ENCODE measurements around a stretch of chr7.

DNA sequence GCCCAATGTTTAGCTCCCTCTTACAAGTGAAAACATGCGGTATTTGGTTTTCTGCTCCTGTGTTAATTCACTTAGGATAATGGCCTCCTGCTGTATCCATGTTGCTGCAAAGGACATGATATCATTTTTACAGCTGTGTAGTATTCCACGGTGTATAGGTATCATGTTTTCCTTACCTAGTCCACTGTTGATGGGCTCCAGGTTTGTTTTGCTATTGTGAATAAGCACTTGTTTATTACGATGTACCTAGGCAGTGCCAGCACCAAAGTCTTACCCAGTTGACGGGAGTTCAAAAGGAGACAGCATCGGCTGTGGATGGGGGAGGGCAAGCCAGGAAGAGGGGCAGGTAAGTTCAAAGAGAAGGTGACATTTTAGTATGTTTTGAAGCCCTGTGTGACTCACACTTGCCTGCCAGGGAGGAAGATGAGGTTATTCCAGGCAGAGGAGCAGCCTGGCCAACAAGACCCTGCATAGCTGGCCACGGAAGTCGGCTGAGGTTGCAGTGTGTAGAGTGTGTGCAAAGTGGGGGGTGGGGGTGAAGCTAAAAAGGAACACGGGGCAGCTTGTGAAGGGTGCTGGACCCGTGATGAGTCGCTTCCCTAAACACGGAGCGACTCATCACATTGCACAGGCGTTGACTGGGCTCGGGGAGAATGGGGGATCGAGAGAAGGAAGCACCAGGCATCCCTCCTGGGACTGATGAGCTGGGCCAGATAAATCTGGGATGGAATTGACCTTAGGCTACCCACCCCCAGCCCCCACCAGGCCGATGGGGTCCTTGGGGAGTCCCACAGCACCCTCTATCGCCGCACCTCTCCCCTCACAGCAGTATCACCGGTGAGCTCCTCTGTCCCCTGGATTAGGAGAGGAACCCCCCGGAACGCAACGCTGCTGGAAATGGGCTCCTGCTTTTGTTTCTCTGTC is 98.0 kb upstream of the IKZF1 start:
- PRO-cap, result no peak

- PRO-cap, result no peak
These were observed 3.6 kb downstream of the IKZF1 start for GRCh38 chr7:50308131-50308432.

DNA sequence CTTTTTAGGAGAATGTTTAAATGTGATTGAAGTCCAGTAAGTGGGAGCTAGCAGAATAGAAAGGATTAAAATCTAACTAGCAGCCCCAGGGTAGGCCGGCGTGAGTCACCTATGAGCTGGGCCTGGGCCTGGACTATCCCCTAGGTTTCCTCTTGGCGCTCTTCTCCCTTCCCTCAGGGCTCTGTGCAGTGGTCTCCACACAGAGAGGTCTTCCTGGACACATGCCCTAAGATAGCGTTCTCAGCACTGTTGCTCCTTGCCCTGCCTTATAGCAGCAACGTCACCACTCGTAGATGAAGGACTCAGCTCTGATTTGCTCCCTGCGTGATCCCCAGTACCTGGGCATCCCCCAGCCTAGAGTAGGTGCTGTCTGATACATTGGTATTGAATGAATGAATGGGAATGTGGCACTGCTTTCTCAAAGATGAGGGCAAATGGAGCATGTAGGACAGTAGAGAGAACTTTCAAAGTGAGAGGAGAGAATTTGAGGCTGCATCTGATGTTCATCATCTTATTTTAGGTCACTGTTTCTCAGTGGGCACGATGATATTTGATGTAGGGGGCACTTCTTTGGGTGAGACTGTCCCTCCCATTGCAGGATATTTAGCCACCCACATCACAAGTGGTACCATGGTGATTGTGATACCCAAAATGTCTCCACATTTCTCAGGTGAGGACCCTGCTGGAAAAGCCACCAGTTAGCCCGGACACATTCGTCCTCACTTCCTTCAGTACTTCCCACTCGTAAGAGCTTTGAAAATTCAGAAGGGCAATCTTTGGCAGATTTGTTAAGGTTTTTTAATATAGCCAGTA is 32.9 kb downstream of the IKZF1 start:
- PRO-cap, result no peak

DNA sequence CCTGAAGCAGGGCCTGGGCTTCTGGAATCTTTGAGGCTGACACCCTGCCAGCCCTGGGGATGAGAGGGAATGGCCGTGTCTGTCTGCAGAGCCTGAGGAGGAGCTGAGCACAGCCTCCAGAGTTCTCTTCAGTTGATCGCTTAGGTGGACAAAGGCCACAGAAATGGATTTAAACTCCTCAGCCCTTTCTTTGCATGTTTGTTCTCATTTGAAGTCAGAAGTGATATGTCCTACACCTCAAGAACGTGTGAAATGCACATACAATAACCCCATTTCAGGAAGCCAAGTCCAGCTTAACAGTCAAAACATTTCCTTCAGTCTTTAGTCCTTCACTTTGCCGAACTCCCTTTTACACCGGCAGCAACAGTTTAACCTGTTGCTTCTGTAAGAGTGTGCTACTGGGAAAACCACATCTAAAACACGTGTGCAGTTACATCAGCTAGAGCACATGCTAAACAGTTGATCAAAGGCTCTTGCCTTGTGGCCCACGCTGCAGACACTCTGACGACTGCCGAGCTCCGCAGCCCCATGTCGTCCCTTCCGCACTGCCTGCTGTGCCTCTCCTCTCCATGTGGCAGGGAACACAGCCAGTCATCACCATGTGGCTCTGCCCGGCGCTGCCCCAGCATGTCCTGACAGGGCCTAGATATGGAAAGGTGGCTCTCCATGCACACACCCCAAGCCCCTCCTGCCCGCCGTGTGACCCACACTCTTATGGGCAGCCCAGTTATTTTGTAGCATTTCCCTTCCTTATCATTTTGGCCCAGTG is 55.9 kb downstream of the IKZF1 start:
- PRO-cap, result no peak

DNA sequence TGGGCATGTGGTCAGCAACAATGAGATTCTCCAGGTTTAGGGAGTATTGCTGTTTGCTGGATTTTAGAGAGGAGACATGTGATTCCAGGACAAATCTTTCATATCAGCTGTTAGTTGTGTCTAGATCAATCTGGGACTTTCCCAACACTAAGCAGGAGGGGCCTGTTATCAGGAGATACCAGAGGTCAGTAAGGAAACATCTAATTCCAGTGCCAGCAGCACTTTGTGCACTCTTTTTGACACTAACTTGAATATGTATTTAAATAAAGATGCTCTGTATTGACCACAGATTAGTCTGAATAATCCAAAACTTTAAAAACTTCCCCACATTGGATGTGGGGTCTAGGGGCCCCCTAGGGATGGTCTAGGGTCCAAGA is 6.3 kb upstream of the FIGNL1 start:
- PRO-cap, result no peak

DNA sequence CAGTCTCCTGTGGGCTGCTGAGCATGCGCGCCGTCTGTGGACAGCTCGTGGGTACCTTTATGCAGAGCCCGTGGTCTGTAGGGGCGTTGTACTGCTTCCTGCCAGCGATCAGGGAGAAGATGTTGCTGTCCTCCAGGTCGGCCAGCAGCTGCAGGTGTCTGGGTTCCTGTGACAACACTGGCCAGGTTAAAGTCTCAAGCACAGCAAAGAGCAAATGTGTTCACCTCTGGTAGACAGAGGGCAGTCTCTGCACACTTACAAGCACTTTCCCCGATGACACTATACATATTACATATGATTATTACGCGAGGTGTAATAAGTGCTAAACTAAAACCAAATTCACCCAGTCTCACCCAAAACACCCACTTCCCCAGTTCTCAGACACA is 49.5 kb upstream of the DDC start:
- PRO-cap, result no peak

GRCh38 chr7:50657209-50658279 is 92.3 kb upstream of the DDC start:
- PRO-cap, result no peak

- PRO-cap, result no peak
These were observed 108.3 kb downstream of the GRB10 start for GRCh38 chr7:50674259-50674885.

GRCh38 chr7:50701998-50702407 is 80.7 kb downstream of the GRB10 start:
- PRO-cap, result no peak

DNA sequence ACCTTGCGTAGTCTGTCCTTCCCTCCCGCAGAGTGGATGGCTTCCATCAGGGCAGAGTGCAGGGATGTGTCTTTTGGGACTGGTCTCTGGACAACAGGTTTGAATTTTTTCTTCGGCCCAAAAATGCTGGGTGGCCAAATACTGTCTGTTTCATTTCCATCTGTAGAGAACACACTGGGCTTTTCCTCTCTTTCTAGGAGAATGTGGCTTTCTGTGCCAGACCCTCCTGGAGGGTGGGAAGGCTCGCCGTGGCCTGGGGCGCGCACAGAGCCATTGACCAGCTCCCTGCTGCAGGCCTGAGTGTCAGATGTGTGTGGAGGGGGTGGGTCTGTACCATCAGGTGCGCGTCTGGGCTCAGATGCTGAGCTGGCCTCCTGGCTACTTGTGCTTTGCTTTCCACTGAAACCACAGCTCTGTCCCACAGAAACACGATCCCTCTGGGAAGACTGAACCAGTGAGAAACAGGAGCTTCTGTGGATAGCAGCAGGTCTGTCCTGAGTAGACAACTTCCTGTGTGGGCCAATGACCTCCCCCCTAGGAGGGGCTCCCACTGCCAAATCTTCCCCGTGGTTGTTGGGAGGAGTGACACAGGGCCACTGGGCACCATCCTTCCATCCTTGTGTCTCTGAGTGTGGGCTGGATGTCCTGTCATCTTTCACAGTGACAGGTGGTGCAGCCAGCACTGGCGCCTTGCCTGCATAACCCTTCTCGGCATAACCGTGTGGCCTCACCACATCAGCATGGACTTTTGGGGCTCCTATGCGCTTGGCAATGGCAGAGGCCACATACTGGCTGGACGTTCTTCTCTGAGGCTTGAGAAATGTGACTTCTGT is 245.2 kb upstream of the GRB10 start:
- PRO-cap, result no peak

- PRO-cap, result no peak
These were observed 235.3 kb downstream of the COBL start for GRCh38 chr7:51081342-51081680.

GRCh38 chr7:51141392-51141966 is 175.1 kb downstream of the COBL start:
- PRO-cap, result no peak

GRCh38 chr7:51186386-51187199 is 130.0 kb downstream of the COBL start:
- PRO-cap, result no peak

- PRO-cap, result bidirectional peak, plus-strand start at chr7:51315603, minus-strand start at chr7:51315587
These were observed 1.4 kb downstream of the COBL start for GRCh38 chr7:51315085-51315800.

DNA sequence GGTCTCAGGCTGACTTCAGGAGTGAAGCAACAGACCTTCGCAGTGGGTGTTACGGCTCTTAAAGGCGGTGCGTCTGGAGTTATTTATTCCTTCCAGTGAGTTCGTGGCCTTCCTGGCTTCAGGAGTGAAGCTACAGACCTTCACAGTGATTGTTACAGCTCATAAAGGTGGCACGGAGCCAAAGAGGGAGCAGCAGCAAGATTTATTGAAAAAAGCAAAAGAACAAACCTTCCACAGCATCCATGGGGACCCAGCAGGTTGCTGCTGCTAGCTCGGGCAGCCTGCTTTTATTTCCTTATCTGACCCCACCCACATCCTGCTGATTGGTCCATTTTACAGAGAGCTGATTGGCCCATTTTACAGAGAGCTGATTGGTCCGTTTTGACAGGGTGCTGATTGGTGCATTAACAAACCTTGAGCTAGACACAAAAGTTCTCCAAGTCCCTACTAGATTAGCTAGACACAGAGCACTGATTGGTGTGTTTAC is 605.0 kb upstream of the POM121L12 start:
- PRO-cap, result no peak

- PRO-cap, result no peak
These were observed 99.2 kb upstream of the POM121L12 start for GRCh38 chr7:52936304-52936550.

DNA sequence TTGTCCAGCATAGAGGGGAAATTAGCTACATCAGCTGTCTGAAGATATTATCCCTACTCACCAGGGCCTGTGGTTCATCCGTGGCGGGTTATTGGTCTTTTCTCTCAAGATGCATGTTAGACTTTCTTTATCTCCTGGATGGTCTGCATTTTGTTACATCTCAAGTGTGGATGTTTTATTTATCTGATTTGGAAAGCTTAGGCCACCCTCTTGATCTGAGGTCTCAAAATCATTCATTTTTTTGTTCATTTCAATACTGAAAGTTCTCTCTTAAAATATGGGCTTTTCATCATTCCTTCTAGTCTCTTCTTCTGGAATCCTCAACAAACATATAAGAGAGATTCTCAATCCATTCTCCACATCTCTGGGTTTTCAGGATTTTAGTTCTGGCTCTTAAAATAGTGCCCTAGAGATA is 55.6 kb downstream of the SEC61G start:
- PRO-cap, result no peak

- PRO-cap, result no peak
These were observed 12.8 kb downstream of the SEC61G start for GRCh38 chr7:54746047-54746818.

DNA sequence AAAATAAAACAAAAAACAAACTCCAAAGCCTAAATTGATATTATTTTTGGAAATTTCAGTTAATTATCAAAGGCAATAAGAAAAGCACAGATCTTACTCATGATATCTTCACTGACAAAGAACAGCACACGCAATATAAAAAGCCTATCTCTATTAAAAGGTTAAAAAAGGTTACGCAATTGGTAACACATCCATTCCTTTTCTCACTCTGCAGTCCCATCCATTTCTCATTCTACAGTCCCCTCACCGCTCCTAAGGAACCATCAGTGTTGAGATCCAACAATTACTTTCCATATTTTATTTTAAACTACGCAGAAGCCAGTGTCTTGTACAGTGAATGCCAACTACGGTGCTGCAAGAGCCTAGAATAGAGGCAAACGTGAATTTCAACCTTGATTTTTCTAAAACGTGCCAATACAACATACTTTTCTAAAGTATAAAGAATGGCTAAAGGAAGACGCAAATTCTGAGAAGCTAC is 1.2 kb downstream of the SEC61G start:
- PRO-cap, result no peak

DNA sequence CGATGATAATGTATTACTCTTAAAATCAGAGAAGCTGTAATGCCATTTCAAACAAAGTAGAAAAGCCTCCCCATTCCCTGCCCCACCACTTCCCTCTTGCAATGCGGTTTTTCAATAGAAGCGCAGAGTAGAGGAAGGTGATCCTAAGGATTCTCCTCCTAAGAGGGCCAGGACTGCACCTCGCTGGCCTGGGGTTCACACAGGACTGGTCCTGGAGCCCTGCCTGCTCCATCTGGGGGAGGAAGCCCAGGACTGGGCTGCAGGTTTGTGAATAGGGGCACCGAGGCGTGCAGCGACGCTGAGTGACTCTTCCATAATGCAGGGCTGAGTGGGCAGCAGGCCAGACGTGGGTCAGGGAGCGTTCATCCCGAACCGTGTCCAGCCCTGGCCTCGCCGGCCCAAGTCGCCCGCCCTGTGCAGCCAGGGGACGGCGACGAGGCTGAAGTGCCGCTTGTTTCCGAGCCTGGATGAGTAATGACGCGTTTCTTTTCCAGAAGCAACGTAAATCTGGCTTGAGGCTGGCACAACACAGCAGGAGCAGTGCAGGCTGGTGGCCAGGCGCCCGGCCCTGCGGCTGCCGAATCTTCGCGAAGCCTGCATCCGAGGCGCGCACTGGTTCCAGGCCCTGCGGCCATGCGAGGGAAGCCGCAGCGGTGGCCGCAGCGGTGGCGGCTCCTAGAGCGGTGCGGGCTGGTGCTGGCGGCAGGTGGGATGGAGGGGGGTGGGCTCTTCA is 73.9 kb upstream of the SEC61G start:
- PRO-cap, result no peak